Hair follicle dermal papilla cell (primary cell): ENCODE measurements around the genes PSMB5, CIROP and RNF212B.

DNA sequence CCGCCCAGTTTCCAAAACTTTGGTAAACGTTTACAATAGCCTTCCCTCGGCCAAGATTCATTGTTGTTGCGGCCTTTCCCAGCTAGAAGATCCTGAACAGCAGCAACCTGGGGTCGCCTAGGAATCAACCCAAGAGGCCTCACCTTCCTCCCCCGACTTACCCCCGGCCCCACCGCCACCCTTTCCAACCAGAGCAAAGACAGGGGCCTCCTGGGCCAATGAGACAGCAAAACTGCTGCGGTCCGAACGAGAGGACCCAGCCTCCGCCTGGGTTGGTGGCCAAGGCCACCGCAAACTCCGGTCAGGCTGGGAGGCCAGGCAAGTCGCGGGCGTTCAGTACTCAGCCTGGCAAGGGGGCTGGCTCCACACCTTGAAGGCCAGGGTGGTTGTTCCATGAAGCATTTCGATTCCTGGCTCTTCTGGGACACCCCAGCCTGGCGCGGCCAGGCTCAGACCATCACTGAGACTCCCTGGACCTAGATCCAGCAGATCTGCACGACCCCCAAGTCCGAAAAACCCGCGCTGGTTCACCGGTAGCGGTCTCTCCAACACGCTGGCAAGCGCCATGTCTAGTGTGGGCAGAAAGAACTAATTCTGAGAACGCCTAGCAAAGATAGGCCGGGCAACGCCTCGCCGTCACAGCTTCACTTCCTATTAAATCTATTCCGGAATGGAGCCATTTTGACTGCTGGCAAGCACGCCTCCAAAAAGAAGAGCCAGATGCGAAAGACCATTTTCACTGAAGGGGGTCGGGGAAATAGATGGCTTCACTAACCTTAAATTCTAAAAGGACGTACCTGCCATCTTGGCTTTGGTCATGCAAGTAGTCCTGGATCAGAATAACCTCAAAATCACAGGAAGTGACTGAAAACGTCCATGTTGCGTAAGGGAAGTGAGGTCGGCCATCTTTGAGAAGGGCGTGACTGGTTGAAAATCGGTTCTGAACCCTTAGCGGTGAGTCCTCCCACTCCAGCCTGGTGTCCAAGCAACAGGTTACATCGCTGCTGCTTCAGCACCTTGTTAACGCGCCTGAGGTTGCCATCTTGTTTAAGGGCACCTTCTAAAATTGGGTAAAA lies at the start of gene PSMB5:
Gene PSMB5, minus strand, starts transcription at position 586 of the 1,076 bp plus-strand sequence.
- CAGE, long polyA plus RNA = no peak

DNA sequence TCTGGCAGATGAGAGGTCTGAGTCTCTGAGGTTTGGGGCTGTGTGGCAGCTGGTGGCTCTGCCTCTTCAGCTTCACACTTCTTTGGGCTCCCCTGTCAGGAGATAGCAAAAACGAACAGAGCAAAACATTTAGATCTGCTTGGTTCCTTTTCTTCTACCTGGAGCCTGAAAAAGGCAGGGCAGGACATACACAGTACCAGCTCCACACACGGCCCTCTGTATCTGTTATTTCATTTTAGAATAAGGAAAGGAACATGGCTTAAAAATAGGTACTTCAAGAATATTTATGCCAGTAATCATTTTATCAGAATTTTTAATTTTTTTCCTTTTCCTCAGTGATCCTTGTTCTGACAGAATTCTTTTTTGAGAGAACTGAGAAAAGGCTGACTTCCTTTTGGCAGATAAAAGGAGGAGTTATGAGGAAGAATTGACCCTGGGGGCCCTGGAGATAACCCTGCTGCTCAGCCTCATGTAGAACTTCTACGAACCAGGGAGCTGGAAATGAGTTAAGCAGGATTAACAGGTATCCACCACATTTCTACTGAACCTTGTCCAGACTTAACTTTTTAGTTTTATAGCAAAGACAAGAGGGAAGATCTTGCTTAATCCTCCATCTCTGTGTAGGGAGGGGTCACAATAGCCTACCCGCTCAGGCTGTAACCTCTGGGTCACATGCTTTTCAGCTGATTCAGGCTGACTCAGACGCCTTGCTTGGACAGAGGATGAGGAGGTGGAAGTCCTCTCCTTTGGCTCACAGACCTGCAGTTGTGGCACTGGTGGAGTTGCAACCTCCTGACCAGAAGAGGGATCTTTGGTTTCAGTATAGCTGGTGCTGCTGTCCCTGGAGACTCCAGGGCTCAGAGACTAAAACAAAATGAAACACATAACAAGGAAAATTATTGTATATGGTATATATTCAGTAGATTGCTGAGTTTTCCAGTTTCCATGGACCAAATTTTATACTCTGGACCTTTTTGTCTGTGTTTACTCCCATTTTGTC lies 16.5 kb downstream of the ACIN1 start:
- CAGE, long polyA plus RNA = no peak

GRCh38 chr14:23090386-23090825 lies 4.5 kb downstream of the ACIN1 start:
- CAGE, long polyA plus RNA = no peak

- CAGE, long polyA plus RNA = no peak
Measured at GRCh38 chr14:23104653-23105022, at the start of gene CIROP. CIROP (minus strand) TSS chr14:23104989.

DNA sequence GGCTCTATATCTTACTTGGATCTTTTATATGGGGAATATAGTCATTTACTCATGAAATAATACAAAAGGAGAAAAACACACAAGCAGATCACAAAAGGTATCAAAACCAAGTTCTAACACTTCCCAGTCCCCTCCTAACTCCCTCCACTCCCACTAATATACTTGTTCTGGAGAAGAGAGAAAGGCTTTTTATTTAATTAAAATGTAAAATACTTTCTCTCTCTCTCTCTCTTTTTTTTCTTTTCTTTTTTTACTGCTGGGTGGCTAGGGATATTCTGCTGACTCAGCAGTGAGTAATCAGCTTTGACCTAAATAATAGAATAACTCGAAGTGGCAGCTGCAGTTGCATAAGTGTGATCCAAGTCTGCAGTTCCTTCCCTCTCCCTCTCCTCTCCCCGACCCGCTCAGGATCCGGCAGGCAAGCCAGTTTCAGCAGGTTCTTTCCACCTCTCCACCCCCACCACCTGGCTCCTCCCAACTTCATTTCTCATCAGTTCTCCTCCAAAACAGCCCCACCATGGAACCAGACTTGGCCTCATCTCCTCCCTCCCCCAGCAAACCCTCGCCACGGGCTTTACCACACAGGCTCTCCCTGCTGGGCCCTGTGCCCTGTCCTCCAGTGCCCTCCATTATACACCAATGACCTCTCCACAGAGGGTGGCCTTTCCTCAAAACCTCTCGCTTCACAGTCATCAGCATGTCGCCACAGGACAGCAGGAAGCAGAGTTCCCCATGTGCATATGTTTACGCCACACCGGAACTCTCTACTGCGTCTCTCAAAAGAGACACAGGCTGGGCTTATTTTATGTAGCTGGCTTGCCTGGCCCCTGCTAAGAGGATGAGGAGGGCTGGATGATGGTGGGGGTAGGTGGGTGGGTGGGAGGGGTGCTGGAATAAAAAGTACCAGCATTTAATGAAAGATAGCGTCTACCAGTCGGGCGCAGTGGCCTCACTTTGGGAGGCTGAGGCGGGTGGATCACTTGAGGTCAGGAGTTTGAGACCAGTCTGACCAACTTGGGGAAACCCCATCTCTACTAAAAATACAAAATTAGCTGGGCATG lies 22.4 kb downstream of the SLC7A8 start:
- CAGE, long polyA plus RNA = no peak

- CAGE, long polyA plus RNA = no peak
Measured at GRCh38 chr14:23164195-23164732, 19.2 kb downstream of the SLC7A8 start.

DNA sequence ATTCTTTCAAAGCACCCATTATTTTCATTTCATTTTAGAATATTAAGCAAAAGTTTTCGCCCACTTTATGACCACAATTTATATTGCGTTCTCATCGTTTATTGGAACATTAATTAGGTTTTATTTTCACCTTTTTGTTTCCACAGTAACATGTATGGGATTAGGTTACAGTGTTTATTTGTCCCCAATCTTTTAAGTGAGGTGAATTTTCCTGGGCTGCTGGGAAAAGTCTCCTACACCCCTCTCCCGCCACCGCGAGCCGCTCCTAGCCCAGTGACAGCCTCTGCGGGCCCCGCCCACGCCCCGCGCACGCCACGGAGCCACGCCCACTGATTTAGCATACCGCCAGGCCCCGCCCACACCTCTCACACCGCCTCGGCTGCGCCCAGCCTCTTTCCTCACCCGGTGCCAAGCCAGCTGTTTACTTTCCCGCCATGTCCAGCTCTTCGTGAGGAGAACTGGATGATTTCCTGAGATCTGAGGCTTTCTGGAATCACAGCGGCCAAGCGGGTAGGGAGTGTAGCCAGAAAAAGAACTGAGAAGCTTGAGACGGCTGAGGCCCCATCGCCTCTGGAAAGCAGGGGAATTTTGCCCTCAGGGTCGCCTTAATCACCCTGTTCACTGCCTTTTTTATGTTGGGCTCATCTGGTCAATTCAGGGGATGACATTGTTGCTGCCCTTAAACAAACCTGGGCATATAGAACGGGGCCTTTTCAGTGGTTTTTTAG lies at the start of gene RNF212B:
Gene RNF212B, plus strand, starts transcription at position 391 of the 728 bp plus-strand sequence.
- CAGE, long polyA plus RNA = no peak

- CAGE, long polyA plus RNA = no peak
Measured at GRCh38 chr14:23305830-23306161, 837 bp upstream of the BCL2L2 start.

DNA sequence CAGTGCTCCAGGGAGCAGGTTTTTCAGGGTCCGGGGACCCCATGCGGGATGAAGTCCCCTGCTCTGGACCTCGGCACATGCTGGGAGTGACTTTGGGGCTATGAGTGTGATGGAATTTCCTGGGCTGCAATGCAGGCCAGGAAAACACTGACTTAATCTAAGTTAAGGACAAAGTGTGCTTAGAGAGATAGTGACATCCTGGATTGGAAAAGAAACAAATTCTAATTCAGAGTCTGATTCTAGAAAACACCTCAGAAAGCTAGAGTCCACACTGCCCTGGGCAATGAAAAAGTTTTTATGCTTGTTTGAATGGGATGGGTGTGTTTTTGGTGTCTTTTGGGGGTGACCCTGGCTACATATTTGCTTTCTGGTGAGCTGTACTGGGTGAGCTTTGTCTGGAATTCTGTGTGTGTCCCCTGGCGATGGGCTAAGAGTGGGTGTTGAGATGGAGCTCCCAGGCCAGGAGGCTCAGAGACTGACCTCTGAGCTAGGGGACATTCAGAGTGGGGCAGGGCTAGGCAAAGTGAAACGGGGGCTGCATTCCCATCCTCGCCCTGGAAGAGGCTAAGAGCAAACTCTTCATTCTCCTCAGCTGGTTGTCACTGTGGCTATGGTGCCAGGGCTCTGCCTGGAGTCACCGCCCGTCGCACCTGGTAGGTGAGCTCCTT lies 6.4 kb upstream of the MYH6 start:
- CAGE, long polyA plus RNA = no peak

DNA sequence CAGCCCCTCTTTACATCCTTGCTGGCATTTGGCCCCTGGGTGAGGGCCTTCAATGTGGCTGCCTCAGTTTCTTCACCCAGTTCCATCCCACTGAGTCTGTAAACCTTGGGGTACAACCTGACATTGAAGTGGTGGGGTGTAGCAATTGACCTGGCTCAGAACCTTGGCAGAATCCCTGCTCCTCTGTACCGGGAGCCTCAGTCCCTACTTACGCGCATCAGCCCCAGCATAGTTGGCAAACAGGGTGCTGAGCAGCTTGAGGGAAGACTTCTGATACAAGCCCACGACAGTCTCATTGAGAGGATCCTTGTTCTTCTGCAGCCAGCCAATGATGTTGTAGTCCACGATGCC lies 8.1 kb downstream of the MYH7 start:
- CAGE, long polyA plus RNA = no peak

DNA sequence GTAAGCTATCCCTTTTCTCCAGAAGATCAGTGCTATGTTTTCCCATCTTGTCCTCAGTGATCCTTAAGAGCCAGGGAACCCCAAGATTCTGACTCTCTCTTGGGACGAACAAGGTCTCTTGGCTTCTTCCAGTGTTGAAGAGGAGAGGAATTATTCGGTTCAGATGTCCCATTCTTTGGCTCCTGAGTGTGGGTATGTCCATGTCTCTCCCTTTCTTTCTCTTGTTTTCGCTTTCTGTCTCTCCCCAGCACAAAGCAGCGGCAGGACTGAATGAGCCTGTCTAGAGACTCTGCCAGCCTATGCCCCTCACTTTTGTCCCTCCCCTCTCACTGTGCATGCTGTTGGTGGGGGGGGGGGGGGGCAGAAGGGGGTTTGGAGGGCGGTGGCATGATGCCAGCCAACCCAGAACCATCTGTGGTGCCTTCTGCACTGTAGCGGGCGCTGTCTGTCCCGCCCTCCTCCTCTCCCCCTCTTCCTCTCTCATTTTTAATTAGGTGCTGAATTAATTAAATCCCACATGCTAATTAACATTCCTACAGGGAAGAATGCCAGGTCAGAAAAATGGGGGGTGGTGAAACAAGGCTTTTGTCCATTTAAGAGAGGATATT lies 17.7 kb downstream of the NGDN start:
- CAGE, long polyA plus RNA = no peak

GRCh38 chr14:23523798-23524434 lies 27.6 kb downstream of the ZFHX2 start:
- CAGE, long polyA plus RNA = no peak

DNA sequence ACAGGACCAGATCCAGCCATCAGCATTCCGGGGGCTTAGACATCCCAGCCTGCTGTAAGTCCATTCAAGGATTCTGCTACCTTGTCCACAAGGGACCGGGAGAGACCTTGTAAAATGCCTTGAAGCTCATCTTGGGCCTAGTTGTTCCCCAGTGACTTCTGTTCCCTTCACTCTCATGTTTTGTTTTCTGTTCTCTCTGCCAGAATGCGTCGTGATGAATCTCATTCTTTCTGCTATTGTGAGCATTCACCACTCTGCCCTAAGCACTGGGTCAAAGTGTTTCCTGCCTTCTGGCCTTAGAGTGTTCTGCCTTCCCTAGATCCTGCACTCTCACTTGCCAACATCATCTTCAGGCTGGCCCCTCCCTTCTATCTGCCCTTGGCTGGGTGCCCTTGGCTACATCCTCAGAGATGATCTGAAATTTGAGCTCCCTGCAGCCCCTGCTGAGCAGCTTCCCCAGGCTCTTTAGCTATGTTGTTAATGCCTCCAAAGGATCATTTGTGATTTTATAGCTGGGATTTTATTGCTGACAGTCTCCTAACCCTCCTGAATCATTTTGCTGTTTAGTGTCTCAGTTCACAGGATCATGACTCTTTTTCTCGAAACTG lies 4.3 kb downstream of the DHRS2 start:
- CAGE, long polyA plus RNA = no peak

- CAGE, long polyA plus RNA = no peak
Measured at GRCh38 chr14:24007300-24007743, 18.6 kb downstream of the DHRS4L2 start.

DNA sequence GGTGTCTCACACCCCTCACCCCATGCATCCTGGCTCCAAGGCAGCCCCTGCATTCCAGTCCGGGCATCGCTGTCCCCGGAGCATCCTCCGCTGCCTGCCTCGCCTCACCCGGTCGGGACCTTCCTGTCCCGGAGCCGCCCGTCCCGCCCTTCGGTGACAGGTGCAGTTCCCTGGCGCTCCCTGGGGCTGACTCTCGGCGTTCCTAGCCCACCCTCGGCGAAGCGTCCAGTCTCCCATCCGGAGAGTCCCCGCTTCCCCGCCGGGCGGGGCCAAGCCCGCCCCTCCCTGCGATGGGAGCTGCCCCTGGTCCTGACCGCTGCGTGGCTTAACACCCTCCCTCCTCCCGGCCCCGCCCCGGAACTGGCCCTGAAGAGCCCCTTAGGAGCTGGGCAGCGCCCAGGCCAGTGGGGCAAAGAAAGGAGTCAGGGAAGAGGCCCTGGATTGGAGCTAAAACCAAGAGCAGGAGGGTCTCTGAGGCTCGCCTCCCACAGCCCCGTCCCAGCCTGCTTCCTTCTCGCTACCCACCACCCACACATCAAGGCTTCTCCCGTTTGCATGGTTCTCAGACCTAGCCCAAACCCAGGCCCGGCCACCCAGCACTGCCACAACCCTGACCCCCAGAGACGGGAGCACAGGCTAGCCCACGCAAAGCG lies 596 bp downstream of the CARMIL3 start:
- CAGE, long polyA plus RNA = no peak

DNA sequence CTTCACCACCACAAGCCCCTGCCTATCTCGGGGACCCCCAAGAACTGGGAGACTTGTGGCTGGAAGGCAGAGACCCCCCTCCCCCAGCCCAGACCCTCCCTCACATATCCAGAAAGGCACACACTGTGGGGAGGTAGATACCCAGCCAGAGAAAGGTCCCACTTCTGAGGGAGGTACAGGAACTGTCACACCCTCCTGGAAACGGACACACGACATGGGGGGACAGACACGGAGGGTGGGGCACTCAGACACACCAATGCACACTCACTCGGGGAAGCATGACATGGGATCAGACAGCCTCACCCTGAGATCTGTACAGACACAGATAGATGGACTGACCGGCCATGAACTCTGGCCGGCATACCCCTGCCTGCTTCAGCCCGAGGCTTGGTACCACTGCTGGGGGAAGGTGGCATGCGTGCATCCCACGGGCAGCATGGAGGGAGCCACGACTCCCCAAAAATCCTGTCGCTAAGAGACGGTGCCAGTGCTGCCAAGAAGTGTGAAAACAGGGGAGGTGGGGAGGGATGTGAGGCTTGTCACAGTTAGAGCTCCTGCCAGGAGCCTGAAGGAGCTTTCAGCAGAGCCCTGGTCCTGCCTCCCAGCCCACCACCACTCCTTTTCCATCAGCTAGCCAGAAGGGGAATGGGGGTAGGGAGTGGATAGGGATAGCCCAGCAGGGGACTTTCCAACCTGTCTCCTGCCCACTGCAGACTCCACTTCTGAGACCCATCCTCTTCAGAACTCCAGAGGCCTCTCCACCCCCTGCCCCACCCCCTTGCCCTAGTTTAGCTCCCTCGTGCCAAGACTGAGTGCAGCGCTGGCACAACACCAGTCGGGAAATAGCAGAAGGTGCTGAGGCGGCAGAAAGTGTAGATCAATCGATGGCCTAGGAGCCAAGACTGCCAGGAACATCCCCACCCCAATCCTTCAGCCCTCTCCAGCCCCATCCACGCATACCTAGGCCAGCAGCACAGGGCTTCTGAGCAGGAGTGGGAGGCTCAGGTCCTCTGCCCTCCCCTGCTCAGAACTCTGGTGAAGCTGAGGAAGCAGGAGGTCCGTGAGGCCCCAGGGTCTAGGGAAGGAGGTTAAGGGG lies 737 bp downstream of the CPNE6 start:
- CAGE, long polyA plus RNA = no peak

DNA sequence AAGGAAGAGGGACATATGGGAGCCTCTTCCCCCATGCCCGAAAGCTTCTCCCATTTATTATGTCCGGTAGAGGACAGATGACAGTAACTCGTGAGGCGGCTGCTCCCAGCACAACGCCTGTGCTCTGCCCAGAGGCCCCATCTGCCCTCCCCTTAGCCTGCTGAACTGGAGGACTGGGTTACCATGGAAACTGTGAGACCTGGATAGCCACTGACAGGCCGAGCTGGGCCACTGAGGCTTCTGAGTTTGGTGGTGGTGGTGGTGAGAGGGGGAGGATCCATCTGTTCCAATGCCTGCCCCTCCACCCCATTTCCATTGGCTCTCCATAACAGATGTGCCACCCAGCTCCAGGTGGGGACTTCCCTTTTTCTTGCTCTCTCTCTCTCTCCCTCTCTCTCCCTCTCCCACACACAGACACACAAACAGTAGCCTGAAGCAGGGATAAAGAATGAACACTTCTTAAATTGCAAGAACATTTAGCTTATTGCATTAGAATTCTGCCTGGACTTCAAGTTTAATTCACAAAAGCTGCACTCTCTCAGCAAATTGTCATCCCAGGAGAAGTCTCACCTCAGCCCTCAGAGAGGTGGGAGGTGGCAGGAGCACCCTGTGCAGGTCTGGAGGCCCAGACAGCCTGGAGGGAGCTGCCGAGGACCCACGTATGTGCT lies 8.4 kb downstream of the CPNE6 start:
- CAGE, long polyA plus RNA = no peak

- CAGE, long polyA plus RNA = no peak
Measured at GRCh38 chr14:24179798-24181070, 8.4 kb downstream of the REC8 start.

DNA sequence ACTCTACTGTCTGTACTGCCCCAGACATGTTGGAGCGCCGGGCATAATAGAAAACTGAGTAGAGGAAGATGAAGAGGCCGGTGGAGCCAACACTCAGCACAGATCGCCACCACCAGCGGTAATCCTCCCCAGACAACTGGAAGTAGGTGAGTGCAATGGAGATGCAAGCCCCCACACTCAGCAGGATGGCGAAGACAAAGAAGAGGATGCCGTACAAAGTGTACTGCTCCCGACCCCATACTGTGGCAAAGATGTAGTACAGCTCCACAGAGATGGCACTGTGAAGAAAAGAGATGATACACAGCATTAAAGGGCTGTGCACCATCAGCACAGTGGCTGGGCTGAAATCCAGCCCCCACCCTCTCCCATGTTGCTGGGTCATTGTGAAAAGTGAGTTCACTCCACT lies 918 bp upstream of the IPO4 start:
- CAGE, long polyA plus RNA = no peak

DNA sequence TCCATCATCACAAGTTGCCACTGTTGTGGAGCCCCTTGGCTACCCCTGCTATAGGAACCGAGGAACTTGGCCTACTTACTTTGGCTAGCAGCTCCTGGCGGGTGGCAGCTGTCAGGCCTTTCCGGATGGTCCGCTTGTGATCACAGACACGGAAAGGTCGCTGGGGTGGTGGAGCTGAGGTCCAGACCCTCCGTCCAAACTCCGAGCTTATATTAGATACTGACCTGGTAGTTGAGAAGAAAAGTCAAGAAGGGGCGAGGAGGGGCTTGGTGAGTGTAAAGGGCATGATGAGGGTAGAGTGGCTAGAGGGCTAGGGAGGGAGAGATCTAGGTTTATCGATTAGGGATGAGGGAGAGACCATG lies 504 bp downstream of the CIDEB start:
- CAGE, long polyA plus RNA = no peak